ENCODE data around the gene LIMS2.

DNA sequence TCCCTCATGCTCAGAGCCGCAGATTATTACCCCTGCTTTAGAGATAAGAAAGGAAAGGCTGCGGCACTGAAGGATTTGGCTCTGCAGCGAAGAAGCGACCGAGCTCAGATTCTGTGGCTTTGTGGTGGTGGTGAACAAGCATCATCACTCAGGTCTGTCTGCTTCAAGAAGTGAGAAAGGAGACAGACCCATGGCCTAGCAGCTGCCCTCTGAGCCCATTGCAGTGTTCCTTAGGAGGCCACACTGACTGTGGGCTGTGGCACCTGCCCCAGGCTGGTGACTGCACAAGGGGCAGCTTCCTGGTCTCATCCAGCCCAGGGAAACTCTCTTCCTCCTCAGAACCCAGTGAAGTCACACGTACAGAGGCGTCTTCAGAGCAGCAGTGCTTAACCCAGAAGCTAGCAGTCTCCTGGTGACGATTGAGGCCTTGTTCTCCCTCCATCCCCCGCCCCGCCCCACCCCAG is 22.3 kb downstream of the BIN1 start:
- PRO-cap, 7 experiments = no peak in any of the 7 experiments
- RAMPAGE, long total RNA, 2 experiments = no peak in any of the 2 experiments

DNA sequence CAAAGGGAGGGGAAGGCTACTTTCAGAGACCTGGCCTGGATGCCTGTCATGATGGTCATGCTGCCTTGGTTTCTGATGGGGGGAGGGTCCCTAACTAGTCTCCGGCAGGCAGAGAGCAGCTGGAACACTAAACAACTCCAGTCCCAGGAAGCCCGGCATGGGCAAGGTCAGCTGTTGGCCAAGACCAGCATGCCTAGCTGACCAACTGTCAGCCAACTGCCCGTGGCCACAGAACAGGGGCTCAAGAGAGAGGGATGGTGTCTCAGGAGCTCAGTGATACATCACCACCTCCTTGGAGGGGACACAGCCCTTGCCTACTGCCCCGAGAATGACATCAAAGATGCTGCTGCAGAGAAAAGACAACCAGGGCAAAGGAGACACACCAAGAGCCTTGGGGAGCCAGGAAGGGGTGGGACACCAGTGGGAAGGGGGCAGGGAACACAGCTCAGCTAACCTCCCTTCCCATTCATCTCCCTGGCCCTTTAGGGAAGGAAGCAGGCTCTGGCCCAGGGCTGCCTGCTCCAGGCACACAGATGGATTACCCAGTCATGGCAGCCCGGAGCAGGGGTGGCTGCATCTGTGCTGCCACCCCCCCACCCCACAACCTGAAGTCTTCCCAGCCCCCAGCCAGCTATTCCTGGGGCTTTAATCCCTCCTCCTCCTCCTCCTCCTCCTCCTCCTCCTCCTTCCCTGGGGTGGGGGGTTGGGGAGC is 2.0 kb downstream of the BIN1 start:
- PRO-cap, 7 experiments = no peak in any of the 7 experiments
- RAMPAGE, long total RNA, 2 experiments = no peak in any of the 2 experiments

- PRO-cap, 7 experiments = no peak in any of the 7 experiments
- RAMPAGE, long total RNA, 2 experiments = no peak in any of the 2 experiments
These were observed 692 bp upstream of the BIN1 start for GRCh38 chr2:127107599-127108092.

GRCh38 chr2:127108364-127108660 is 1.4 kb upstream of the BIN1 start:
- PRO-cap, 7 experiments = no peak in any of the 7 experiments
- RAMPAGE, long total RNA, 2 experiments = no peak in any of the 2 experiments

- PRO-cap, 7 experiments = no peak in any of the 7 experiments
- RAMPAGE, long total RNA, 2 experiments = no peak in any of the 2 experiments
These were observed 16.7 kb downstream of the MAP3K2 start for GRCh38 chr2:127370903-127371641.

- PRO-cap, 7 experiments = no peak in any of the 7 experiments
- RAMPAGE, long total RNA, 2 experiments = no peak in any of the 2 experiments
These were observed 5.1 kb downstream of the MAP3K2 start for GRCh38 chr2:127382475-127383317.

DNA sequence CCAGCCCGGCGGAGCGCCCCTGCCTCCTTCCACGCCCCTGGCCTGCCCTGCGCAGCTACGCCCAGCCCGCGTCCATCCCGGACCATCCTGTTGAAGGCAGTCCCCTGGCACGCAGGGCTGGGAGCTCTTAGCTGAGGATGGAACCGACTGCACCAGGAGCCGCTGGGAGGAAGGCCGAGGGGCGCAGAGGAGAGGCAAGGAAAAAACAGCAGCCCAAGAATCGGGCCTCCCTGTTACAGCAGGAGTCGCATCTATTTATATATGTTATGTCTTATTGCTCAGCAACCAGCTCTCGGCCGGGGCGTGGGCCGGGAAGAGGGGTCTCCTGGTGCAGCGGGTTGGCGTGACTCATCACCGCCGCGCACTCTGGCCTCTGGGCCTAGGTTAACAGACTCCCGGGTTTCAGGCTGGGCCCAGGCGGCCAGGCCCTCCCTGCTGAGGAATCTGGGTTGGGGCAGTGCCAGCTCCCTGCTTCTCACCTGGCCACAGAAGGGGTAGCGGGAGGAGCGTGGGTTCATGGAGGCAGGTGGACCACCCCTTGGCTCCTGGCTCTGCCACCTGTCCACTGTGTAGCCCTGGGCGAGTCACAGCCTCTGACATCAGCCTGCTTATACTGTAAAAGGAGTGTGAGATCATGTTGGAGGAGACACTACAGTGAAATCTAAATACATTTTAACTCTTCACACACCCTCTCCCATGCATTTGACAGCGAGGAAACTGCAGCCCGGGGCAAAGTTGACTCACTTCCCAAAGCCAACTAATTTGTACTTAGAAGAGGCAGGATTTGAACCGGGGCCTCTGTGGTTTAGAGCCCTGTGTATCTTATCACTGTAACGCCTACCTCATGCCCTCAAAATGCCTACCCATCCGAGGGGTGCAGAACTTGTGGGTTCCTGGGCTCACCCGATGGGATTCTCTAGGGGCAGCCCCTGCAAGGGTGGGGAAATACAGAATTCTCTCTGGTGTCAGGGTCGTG is 13.5 kb upstream of the MAP3K2 start:
- PRO-cap, 7 experiments = no peak in any of the 7 experiments
- RAMPAGE, long total RNA, 2 experiments = no peak in any of the 2 experiments

- PRO-cap, 7 experiments = no peak in any of the 7 experiments
- RAMPAGE, long total RNA, 2 experiments = no peak in any of the 2 experiments
These were observed 14.6 kb upstream of the MAP3K2 start for GRCh38 chr2:127402253-127402855.

DNA sequence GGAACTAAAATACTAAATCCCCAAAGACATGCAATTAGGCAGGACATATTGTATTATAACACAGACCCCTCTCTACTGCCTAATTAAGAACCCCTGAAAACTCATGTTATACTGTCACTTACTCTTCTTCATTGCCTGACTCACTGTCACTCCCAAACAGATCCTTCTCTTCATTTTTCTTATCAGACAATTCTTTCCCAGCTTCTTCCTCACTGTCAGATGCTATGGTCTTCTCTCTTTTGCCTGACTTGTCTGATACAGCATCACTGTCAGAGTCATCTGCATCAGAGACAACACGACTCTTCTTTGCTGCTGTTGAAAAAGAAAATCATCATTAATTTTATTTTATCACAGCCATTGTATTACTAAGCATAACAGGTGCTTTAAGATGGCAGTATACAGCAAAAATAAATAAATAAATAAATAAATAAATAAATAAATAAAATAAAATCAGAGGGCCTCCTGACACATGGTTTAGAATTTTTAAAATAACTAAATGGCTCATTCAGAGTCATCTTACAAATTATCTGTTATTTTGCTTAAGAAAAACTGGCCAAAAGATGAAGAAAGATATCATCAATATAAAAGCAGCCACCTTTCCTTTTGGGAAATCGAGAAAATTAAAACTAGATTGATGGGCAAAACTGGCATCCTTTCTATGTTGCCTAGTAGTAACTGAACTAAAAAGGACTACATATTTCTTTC is 22.9 kb downstream of the IWS1 start:
- PRO-cap, 7 experiments = no peak in any of the 7 experiments
- RAMPAGE, long total RNA, 2 experiments = no peak in any of the 2 experiments

DNA sequence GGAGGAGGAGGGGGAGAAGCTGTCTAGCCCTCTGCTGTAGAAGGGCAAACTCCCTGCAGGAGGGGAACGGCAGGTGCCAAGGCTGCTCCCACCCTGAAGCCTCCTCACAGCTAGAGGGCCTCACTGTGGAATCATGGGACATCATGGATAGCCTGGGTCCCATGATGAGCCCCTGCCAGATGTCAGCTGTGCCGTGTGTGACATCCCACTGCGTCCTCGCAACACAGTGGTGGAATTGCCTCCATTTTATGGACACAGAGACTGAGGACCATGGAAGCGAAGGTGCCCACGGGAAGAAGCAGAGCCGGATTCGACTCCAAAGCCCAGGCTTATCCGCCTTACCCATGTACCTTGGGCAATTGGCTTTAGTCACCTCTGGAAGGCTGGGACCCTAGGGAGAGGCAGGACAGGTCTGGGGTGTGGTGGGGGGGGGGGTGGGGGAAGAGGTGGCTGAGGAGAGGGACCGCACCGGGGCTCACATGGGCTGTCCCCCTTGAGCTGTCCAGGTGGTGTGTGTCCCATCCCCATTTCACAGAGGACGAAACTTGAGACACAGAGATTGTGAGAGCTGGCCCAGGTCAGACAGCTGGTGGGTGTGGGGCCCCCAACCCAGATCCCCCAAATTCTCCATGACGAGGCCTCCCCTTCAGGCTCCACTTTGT is 692 bp downstream of the MYO7B start:
- PRO-cap, 7 experiments = no peak in any of the 7 experiments
- RAMPAGE, long total RNA, 2 experiments = no peak in any of the 2 experiments

- PRO-cap, 7 experiments = no peak in any of the 7 experiments
- RAMPAGE, long total RNA, 2 experiments = no peak in any of the 2 experiments
These were observed 18.5 kb upstream of the GPR17 start for GRCh38 chr2:127627411-127627835.

DNA sequence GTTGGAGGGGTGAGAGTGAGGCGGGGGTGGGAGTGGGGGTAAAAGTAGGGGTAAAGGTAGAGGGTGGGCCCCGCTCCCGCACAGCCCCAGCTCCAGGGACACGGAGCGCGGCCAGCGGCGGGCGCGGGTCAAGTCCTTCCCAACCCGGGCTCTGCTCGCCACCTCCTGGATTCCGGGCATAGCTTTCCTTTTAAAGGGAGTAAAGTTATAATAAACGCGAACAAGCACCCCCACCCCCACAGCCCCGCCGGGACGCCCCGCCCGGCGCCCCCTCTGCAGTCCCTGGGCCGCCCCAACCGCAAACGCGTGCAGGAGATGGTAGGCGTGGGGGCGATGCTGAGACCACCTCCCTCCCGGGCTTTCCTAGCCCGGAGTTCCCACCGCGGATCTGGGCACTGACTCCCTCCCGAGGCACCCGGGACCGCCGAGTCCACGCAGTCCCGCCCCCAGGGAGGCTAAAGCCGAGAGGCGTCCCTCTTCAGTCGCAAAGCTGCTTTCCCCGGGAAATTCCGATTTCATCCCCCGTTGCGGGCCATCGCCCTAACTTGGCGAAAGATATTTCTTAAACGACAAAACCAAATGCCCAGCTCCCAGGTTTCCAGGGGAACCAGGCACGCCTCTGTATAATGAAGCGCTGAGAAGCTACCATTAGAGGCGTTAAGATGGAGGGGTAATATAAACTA is at the start of gene LIMS2:
Gene LIMS2 (minus strand): TSS at position 165 of the 683 bp plus-strand sequence.
- PRO-cap, 7 experiments = peak in 5 of 7 experiments; most common plus-strand start position 301 of the sequence (in 3); most common minus-strand start position 102 of the sequence (in 3)
- RAMPAGE, long total RNA, 2 experiments = start-site peak on the minus strand in 1 of 2 experiments, centred at position 72 of the sequence, 17 reads per replicate

- PRO-cap, 7 experiments = no peak in any of the 7 experiments
- RAMPAGE, long total RNA, 2 experiments = no peak in any of the 2 experiments
These were observed 739 bp upstream of the SFT2D3 start for GRCh38 chr2:127700498-127701017.

DNA sequence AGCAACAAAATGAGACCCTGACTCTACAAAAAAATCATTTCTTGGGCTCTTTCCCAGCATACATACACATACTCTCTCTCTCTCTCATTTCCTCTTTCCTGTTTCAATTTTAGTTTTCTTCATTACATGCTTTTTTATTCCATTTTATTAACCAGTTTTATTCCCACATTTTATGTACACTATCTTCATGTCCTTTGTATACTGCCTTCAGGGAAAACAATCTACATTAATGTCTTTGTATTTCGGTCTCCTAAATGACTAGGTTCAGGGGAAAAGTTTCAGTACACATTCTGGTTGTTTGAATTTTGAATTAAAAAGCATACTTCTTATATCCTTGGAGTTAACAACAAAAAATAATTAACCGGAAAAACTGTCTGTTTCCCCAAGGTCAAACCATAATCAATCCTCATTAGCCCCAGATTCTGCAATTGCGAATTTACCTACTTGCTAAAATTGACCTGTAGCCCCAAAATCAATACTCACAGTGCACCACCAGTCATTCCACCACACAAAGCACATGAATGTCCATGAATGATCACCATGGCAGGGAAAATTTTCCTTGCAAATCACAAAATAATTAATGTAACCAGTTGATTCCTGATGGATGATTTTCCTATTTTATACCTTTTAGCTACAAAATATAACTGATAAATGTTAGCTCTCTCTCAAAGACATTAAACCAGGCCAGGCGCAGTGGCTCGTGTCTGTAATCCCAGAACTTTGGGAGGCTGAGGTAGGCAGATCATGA is 14.3 kb downstream of the WDR33 start:
- PRO-cap, 7 experiments = no peak in any of the 7 experiments
- RAMPAGE, long total RNA, 2 experiments = no peak in any of the 2 experiments

DNA sequence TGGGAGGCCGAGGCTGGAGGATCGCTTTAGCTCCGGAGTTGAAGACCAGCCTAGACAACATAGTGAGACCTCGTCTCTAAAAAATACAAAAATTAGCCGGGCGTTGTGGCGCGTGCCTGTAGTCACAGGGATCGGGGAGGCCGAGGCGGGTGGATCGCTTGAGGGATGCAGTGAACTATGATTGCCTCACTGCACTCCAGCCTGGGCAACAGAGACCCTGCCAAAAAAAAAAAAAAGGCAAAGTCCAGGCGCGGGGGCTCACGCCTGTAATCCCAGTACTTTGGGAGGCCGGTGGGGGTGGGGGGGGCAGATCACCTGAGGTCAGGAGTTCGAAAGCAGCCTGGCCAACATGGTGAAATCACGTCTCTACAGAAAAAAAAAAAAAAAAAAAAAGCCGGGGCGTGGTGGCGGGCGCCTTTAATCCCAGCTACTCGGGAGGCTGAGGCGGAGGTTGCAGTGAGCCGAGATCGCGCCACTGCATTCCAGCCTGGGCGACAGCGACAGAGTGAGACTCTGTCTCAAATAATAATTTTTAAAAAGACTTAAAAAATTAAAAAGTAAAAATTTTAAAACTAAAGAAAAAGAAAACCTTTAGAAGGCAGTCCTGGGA is 1.2 kb upstream of the POLR2D start:
- PRO-cap, 7 experiments = no peak in any of the 7 experiments
- RAMPAGE, long total RNA, 2 experiments = no peak in any of the 2 experiments

- PRO-cap, 7 experiments = no peak in any of the 7 experiments
- RAMPAGE, long total RNA, 2 experiments = no peak in any of the 2 experiments
These were observed 96.2 kb downstream of the UGGT1 start for GRCh38 chr2:128187039-128187821.

DNA sequence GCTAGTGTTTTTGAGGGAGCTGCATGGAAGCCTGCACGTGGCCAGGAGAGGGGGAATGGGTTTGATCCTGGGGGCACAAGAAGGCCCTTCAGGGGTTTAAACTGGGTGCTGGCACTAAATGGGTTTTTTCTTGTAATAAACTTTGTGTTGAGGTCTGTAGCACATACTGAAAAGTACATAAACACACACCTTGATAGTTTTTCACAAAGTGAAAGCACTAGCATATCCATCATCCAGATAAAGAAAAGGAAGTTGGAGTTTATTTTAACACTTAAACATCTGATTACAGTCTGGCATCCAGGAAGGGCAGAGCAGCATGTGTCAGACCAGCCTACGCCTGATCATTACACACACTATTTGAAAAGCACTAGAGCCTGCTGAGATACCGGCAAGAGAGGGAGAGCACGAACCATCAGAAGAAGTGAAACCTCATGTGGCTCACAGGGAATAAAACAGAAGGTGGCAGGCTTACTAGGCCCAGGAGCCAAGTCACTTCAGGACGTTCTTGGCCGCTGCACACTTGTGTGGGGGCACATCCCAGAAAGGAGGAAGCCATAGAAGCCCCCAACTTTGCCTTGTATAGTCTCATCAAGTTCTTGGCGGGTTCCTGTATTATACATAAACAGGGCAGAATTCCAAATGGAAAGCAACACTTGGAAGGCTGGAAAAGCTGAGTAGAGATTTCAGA is 105.4 kb downstream of the UGGT1 start:
- PRO-cap, 7 experiments = no peak in any of the 7 experiments
- RAMPAGE, long total RNA, 2 experiments = no peak in any of the 2 experiments

- PRO-cap, 7 experiments = peak in 4 of 7 experiments; most common plus-strand start chr2:128379613 (in 3); most common minus-strand start chr2:128379084 (in 2)
- RAMPAGE, long total RNA, 2 experiments = start-site peak on the plus strand in 1 of 2 experiments, at chr2:128379515-128379554 at its widest, 11 reads per replicate
These were observed 60.5 kb upstream of the HS6ST1 start for GRCh38 chr2:128378998-128379706.

DNA sequence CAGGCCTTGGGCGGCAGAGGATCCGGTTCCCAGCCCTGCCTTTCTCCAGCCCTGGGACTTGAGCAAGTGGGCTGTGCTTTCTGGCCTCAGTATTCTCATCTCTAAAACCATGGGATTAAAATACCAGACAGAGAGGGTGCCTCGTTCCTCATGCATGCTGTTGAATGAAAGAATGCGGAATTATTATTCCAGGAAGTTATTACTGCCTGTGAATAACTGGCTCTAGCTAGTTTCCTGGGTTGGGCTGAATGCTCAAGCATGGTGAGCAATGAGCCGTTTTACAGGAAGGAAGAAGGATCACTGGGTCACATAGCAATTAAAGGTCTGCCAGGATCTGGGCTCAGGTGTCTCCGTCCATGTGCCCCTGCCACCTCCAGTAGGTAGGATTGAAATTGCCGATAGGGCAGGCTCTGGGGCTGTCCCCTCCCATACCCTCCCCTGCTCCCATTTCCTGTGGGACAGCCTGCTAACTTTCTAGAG is 77.2 kb upstream of the HS6ST1 start:
- PRO-cap, 7 experiments = no peak in any of the 7 experiments
- RAMPAGE, long total RNA, 2 experiments = no peak in any of the 2 experiments

DNA sequence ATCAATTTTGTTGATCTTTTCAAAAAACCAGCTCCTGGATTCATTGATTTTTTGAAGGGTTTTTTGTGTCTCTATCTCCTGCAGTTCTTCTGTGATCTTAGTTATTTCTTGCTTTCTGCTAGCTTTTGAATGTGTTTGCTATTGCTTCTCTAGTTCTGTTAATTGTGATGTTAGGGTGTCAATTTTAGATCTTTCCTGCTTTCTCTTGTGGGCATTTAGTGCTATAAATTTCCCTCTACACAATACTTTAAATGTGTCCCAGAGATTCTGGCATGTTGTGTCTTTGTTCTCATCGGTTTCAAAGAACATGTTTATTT is 627.5 kb upstream of the HS6ST1 start:
- PRO-cap, 7 experiments = no peak in any of the 7 experiments
- RAMPAGE, long total RNA, 2 experiments = no peak in any of the 2 experiments